Mesangial cell (primary cell): ENCODE measurements around a stretch of chr2.

DNA sequence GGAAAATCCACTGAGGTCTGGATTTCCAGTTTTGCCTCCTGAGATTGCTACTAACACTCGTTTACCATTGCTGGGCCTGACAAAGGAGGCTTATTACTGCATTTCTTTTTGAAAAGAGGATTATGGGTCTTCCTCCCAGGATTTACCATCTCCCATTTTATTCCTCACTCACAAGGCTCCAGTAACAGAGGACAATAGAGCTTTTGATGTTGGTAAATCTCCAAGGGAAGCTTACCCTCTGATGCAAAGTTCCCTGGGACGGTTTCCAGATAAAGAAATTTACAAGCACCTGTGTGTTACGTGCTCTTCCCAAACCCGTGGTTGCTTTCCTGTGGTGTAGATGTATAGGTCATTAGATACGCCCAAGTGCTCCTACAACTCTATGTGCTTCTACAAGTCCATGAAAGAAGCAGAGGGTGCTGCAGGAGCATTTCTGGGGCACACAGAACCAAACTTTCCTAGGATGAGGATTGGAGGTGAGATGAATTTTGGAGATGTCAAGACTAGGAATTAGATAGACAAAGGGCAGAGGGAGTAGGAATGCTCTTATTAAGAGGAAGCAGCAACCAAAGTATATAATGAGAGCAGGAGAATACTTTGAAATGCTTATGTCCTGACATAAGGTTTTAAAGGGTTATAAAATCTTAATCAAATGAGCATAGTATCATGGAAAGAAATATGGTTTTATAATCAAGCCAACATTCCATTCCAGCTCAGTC, 17.2 kb downstream of the VSNL1 start:
- RAMPAGE, long total RNA, result no peak

- RAMPAGE, long total RNA, result no peak
Measured at GRCh38 chr2:17650016-17650446, 103.6 kb downstream of the SMC6 start.

DNA sequence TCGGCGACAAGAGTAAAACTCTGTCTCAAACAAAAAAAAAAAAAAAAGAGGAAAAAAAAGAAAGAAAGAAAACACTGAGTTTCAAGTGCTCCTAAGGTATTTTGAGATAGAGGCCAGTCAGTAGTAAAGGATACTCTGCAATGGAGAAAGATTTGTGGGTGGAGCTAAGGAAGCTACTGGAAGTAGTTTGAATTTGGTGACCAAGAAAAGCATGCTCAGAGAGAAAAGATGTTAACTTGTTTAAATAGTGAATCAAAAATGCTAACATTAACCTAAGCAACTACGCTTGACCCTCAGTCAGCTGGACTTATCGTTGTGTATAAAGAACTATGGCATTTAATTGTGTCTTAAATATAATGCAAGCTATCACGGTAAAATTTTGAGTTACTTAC, 2.2 kb downstream of the SMC6 start:
- RAMPAGE, long total RNA, result no peak

GRCh38 chr2:17763554-17764485, 9.9 kb downstream of the GEN1 start:
- RAMPAGE, long total RNA, result no peak

- RAMPAGE, long total RNA, result no peak
Measured at GRCh38 chr2:17812910-17813491, 3.3 kb upstream of the MSGN1 start.

DNA sequence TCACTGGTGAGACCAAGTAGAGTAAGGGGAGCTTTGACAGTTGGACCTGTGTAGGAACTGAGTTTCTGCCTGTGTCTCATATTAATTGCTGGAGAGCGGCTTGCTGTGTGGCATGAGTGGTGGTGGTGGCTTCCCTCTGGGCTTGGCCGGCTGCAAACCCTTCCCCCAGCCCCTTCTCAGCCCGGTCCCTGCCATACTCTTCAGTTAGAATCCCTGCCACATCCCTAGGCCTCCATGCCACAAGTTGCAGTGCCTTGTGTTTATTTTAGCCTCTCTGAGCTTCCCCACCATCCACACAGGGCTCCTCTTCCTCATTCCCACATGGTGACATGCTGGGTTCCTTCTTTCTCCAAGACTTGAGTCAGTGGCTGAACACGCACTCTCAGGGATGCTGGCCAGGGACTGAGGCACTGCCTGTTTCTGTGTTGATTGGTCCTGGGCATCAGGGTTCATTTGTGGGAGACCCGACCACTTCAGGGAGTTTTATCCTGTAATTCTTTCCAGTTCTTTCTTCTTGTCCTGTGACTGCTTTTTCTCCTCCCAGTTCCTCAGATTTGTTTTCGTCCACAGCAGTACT, 56.2 kb downstream of the KCNS3 start:
- RAMPAGE, long total RNA, result no peak

DNA sequence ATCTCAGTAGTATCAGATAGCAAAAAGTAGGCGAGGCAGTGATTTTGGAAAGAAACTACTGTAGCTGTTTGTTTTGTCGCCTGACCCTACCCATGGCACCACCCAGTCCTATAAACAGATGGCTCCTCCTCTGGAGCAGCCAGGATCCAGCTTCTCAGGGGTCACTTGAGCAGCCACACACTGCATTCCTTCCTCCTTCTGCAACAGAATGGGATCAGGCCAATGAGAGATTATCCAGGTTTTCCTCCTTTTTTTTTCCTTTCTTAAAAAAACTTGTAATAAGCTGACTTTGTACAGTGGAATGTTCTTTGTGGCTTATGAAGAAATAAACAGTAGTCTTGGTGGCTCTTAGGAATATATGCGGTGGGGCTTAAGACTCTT, 98.6 kb downstream of the KCNS3 start:
- RAMPAGE, long total RNA, result no peak

DNA sequence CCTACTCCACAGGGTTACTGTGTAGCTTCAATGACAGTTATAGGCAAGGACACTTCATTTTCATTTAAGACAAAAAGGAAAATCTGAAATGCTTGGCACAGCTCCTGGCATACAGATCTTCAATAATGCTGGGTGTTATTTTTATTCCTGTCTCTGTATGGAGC, 1.1 kb downstream of the RDH14 start:
- RAMPAGE, long total RNA, result no peak

- RAMPAGE, long total RNA, result no peak
Measured at GRCh38 chr2:19086384-19086650, 272.1 kb downstream of the OSR1 start.

- RAMPAGE, long total RNA, result no peak
Measured at GRCh38 chr2:19349622-19350235, 8.7 kb downstream of the OSR1 start.

DNA sequence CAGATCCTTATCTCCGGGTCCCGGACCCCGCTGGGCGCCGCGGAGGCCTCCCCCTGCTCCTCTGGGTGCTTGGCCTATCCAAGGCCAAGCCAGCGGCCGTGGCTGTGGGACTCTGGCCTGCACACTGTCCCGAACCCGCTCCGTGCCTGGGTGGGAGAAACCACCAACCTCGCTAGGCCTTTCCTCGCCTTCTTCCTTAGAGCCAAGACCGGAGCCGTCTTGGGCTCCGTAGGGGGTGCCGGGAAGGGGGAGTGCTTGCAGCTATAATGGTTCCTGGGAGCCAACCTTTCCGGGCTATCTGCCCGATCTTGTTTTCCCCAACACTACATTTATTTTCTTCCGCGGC, 2.4 kb downstream of the OSR1 start:
- RAMPAGE, long total RNA, result no peak

- RAMPAGE, long total RNA, result no peak
Measured at GRCh38 chr2:19786061-19787188, 115.4 kb downstream of the TTC32 start.

DNA sequence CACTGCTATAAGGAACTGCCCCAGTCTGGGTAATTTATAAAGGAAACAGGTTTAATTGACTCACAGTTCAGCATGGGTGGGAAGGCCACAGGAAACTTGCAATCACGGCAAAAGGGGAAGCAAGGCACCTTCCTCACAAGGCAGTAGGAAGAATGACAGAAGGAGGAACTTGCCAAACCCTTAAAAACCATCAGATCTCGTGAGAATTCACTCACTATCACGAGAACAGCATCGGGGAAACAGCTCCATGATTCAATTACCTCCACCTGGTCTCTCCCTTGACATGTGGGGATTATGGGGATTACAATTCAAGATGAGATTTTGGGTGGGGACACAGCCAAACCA, 9.8 kb downstream of the TTC32 start:
- RAMPAGE, long total RNA, result no peak

DNA sequence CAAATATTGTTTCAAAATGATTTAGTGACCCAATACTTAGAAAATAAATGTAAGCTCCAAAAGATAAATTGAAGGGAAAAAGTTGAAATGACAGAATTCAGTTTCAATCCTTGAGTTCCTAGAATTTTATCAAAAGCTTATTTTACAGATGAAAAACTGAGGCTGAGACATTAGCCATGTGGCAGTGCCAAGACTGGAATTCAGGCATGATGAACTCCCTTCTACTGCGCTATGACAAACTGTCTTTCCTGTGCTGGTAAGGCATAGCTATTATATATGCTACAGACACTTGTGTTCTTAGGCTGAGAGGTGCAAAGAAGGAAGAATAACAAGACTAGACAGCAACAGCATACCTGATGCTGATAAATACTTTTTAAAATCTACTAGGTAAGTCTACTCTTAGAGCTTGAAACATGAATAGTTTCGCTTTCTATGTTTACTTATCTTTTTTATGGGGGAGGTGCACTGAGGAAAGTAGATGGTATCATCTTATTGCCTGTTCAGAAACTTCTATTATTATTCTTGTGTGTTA, 1.9 kb downstream of the TTC32 start:
- RAMPAGE, long total RNA, result no peak

DNA sequence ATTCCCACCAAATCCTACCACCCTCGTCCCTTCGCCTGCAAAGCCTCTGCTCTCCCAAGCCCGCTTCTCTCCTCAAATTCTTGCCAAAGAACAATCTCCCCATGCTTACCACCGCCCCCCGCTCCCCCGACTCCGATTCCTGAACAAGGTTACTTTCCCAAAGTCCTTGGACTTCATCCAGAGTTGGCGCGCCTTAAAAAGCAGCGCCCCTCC, 429 bp downstream of the LAPTM4A start:
- RAMPAGE, long total RNA, result no peak

DNA sequence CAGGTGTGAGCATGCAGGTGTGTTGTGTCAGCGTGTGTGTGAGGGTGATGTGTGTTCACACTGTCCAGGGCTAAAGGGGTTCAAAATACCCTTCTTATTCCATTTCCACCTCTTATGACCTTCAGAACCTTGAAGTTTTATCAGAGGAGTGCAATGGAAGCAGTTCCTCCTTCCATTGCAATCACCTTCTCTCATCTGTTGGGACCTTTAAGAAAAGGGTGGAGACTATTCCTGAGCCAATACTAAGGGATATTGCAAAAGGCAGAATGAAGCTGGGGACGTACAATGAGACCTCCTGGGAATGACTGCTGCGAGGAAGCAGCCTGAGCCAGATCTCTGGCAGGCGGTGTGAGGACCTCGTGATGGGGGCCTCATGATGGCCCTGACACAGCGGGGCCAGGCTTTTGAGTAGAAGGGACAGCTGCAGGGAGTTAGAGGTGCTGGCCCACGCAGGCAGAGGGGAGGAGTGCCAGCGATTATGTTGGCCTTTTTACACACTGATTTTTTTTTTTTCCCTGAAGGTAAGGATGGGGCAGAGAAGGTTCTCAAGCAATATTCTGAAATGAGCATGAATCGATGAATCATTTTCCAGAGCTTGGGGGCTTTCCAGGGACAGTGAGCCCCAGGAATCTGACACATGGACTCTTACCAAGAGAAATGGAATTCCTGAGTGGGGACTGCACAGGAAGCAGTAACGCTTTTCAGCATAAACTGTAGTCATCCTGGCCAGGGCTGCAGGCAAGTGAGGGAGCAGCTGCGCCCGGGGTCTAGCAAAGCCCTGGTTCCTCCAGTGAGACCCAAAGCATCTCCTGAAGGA, 40.0 kb upstream of the LAPTM4A start:
- RAMPAGE, long total RNA, result no peak

- RAMPAGE, long total RNA, result no peak
Measured at GRCh38 chr2:20121029-20121565, 69.7 kb upstream of the LAPTM4A start.

DNA sequence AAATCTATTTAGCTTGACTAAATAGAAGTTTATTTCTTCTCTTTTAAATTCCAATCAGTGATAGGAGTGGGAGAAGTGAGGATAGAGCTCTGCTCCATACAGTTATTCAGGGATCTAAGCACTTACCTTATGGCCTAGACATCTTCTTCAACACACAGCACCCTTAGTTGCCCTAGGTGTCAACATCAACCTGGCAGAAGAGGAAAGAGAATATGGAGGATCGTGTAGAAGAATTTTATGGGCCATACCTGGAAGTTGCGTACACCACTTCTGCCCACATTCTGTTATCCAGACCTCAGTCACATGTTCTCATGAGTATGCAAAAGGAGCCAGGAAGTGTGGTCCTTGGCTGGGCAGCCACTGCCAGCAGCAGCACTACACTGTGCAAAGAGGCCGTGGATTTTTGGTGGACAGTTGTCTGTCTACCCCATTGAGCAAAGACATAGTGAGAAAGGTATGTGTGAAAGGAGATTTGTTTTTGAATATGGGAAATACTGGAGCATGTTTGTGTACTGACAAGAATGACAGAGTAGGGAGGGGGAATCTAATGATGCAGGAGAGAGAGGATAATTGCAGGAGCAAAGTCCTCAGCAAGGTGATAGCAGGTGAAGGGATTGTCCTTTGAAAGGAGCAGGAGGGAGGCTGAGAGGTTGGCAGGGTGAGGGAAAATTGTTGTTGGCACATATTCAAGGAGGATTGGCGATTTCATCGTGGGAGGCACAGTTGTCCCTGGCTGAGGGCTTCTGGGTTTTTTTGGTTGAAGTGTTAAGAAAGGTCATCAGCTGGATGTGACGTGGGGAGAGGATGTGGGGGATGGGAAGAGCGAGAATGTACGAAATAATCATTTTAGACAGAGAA, 68.0 kb downstream of the SDC1 start:
- RAMPAGE, long total RNA, result no peak

DNA sequence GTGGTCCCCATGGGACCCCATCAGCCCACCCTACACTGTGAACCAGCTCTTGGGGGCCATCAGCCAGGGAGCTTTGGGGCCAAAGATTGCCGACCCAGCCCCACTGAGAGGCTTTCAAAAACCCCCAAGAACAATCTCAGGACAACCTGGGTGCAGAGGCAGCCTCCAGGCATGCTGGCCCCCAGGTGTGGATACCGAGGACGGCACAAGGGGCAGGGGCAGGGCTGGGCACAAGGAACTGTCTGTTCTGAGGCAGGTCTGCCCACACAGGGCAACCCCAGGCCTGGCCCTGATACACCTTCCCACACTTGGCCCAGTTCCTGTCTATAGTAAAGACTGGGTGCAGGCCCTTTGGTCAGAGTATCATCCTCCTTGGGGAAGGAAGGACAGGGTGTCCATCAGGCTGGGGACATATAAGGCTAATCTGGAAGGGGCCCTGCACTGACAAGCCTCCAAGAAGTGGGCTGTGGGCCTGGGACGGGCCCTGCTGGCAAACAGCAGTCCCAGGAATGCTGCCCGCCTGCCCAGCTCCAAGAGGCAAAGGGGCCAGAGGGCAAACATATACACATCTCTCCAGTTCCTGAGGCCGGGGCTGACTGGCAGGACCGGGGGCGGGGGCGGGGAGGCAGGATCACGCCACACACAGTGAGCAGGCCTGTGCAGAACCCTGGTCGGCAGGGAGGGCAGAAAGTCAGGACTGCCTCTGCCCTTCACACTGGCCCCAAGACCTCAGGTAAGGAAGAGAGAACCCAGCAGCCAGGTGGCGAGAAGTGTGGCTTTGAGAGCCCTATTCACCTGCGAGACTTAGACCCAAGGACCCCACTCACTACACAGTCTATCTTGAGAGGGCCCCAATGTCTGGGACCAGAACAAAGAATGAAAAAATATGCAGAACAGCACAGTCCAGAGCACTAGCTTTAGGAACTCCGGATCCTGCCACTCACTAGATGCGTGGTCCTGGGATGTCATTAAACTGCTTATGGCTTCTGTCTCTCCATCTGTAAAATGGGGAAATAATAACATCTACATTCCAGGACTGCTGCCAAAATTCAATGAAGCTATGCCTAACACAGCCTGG, 18.8 kb downstream of the SDC1 start:
- RAMPAGE, long total RNA, result no peak

DNA sequence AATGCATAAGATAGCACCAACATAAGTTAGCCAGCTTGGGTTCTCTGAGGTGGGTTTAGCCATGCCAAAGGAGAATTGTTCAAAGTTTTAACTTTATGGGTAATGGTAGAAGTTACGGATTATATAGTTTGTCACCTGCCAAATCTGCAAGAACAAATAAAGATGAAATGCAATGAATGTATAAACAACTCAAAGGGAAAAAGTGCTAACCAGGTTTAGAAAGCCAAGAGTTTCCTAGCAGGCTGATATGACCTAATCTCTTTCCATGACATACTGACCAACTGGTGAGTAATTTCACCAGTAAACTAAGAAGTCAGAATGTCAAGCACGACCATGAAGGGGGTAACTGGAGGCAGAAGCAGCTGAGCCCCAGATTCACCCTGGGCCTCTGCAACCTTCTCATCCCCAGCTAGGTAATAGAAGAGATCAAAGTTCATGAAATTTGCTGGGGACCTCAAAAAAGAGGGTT, 10.1 kb downstream of the RHOB start:
- RAMPAGE, long total RNA, result no peak